Amniotic epithelial cell (primary cell): ENCODE measurements around a stretch of chr15.

- RRBS: no CpG with 5 or more reads among the region's 3 CpGs
These were observed 35.9 kb downstream of the SEMA6D start for GRCh38 chr15:47753193-47753701.

DNA sequence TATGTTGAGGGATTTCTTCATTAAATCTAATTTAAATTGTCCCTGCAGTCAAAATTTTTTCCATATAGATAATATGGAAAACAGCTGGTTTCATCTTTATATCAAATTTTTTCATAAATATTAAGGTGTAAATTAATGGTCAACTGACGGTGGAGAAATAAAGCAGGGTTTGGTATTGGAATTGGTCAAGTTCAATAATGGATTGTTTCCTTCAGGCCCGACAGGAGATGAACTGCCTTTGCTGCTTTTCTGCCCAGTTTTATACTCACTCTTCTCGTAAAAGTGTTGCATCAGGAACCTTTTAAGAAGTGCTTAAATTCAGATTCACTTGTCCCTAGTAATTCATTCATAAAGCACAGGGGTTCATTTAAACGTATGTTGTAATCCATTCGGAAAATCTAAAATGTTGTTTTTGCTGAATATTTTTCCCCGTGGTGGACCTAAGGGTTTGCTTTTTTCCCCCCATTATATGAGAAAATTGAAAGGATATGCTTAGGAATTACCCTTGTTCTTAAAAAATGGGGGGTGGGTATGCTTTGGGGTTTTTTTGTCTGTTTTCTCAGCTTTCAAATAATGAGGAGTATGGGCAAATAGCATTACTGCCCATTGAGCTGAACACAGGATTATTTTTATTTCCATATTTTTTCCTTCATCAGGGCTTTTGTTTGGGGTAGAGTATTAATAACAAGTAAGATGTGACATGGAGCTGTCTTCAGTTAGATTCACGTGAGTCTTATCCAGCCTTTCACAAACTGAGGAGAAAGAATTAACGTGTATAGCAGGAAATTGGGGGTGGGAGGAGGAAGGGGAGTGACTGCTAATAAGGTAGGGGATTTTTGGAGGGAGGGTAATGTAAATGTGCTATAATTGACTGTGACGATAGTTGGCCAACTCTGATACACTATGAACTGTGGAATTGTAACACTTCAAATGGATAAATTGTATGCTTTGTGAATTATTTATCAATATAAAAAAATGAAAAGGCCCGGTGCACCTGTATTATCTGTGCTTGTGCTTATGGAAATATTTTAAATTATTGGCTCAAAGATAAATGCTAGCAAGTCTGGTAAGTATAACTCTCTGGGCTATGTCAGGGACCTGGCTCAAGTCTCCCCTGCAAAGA, 8.6 kb downstream of the DUT start:
- RRBS: no CpG with 5 or more reads among the region's 10 CpGs

DNA sequence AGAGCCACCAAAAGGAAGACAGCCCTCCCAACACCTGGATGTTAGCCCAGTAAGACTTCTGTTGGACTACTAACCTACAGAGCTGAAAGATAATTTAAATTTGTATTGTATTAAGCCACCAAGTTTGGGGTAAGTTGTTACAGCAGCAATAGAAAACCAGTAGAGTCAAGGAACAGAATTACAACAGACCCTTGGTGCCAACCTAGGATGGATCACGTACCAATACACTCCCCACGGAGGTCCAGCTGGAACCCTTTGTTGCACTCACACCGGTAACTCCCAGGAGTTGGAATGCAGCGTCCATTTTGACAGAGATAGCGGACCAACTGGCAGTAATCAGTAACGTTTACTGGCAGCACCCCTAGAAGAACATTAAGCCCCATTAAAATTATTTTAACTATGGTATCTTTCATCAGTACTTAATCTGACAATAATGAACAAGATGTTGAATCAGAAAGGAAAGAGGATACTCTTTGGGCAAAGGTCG, 130.3 kb downstream of the FBN1 start:
- RRBS: no CpG with 5 or more reads among the region's 7 CpGs

- RRBS: 1% methylated on average over 17 of the region's 74 CpGs
These were observed 1.0 kb downstream of the FBN1 start for GRCh38 chr15:48644116-48645204.

GRCh38 chr15:48790649-48791050, 20.2 kb downstream of the CEP152 start:
- RRBS: no CpG with 5 or more reads among the region's 9 CpGs

- RRBS: no CpG with 5 or more reads among the region's 6 CpGs
These were observed 13.0 kb downstream of the CEP152 start for GRCh38 chr15:48797828-48798307.

DNA sequence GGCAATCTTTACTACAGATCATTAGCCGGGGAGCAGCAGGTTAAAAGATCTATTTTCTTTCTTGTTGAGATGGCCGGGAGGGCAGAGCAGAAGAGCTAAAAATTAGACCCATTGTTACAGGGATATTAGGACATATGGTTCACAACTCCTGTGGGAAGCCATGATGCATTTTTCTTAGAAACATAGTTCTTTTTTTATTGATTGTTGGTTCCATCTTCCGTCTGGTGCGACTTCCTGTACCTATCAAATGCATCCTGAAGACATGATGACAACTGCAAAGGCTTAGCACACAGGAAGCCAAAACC, 337 bp upstream of the SHC4 start:
- RRBS: no CpG with 5 or more reads among the region's 4 CpGs

DNA sequence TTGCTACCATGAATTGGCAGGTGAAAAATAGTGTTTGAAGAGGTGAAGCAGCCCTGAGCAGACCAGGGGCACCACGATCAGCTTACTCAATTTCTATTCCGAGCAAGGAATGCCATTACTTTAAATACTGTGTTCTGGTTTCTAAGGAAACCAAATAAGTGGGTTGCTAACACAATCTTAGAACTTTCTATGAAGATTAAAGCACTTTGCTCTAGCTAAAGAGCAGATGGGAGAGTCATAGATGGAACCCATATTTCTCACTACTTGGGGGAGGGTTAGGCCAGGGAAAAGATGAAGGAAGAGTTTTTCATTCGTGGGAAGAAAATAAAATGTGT, 21.3 kb upstream of the SHC4 start:
- RRBS: no CpG with 5 or more reads among the region's 3 CpGs

DNA sequence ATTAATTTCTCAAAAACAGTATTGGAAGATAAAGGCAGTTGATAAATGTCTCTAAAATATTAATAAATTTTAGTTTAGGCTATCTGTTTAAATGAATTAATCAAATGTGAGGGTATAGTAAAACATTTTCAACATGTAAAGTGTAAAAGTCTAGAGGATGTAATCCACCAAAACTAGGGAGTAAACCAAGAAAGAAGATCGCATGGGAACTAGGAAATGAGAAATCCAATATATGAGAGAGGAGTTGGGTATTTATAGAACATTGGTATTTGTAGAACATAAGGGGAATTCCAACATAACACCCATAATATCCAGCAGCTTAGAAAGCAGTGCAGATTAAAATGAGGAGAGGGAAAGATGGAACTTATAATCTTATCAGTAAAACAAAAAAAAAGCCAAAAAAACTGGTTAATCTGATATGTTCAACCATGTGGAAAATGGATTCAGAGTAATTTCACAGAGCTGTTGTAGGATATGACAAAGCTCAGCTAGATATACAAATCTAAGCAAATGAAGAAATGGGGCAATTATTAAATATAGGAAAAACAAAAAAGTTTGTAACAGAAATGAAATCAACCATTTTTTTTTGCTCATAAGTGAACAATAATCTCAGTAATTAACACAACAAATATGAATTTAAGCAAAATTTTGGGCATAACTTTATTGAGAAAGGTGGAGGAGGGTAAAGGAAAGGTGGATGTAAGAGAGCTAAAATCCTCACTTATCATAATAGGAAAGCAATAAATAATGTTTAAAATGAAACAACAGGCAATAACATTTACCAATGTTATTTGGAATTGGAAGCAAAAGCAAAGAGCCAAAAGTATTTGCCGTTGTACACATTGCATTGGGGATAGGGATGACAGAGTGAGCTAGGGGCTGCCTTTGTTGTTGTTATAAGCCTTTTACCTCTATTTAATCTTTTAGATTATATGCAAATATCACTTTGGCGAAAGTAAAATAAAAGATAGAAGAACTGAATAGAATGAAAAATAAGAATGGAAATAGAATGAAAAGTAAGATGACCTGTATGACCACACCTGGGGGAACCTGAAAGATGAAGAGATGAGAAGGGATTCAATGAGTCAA, 74.8 kb downstream of the GALK2 start:
- RRBS: no CpG with 5 or more reads among the region's 3 CpGs

DNA sequence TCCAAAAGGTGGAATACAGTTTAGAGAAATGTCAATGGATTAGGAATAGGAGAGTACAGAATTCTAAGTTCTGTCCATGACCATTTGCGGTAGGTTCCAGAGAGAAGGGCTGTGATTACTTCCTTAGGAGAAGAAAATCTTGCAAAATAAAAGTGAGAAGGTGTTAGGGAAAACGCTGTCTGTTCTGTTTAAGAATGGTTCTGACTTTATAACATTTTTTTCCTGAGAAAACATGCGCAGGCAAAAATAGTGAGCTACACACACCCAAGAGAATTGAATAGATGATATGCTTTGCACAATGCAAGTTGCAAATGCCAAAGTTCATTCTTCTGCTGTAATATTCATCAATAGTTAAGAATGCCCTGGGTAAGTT, 99.2 kb downstream of the DTWD1 start:
- RRBS: no CpG with 5 or more reads among the region's 3 CpGs

DNA sequence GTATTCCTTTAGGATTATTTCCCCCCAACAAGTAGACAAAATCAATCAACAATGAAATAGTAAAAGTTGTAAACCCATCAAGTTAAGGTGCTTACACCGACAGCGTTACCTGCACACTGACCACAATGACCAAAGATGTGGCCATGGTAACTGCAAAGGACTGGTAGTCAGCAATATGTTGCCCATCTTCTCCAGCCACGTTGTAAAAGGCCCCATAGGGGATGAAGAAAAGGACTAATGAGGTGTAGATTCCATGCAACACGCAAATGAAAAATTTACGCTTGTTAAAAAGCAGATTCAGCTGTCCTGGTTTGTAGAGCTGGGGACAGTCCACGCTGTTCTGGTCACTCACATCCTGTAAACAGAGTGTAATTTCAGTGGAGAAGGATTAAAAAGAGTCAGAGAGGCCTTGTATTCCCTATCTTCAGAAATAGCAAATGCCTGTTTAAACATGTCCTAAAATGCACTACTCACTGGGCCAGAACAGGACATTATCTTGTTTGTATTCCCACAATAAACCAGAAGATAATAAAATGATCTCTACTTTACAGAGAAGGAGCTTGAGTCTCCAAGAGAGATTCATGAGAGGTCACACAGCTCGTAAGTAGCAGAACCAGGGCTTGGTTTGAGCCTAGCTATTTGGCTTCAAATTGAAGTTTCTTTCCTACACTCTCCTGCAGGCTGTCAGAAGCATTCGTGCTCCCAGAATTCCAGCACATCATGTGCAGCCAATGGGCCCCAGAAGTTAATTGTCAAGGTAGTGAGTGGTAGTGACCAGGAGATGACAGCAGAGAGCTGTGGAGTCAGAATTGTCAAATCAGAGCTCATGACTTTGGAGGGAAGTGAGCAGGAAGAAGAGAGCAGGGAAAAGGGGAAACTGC, 242.6 kb downstream of the ATP8B4 start:
- RRBS: no CpG with 5 or more reads among the region's 8 CpGs

DNA sequence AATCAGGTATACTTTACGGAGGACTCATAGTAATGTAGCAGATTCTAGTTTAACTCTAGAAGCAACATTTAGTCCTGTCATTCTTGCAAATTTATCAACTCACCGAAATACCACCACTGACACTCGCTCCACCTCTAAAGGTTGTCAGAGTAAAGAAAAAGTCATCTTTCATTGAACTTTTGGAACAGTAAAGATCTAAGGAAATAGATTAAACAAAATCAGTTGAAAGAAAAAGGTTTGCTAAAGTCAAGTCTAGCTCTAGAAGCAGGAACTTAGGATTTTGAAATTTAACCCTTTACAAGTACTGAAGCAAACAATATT, 8.8 kb downstream of the ATP8B4 start:
- RRBS: no CpG with 5 or more reads among the region's 3 CpGs

DNA sequence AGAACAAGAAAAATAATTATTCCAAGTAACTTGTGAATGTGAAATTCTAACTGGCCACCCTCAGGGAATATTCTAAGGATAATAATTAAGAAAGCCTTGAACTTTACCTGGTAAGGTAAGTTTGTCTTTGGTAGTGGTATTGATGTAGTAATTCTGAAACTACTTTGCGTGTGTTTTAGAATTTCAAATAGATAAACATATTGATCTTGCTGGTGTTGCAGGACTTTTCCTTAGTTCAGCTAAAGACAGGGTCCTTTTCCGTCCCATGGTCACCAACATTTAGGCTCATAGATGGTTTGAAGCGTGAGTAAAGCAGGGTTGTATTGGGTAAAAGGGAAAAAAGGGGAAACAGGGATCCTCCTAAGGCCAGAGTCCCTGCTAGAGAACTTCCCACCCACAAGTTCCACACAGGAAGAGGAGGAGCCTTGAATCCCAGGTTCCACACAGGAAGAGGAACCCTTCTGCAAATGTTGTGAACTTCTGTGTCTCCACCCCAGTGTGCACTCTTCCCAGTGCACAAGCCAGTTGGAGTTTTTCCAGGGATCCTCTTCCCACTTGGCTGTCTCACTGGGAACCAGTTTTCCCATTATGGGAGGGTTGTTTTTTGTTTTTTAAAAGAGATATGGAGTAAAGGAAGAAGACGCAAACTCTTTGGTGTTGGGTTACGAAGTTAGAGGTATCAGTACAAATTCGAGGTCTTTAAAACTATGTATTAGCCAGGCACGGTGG, 27.6 kb upstream of the ATP8B4 start:
- RRBS: no CpG with 5 or more reads among the region's 7 CpGs

GRCh38 chr15:50184895-50185408, 3.0 kb downstream of the SLC27A2 start:
- RRBS: no CpG with 5 or more reads among the region's 3 CpGs

DNA sequence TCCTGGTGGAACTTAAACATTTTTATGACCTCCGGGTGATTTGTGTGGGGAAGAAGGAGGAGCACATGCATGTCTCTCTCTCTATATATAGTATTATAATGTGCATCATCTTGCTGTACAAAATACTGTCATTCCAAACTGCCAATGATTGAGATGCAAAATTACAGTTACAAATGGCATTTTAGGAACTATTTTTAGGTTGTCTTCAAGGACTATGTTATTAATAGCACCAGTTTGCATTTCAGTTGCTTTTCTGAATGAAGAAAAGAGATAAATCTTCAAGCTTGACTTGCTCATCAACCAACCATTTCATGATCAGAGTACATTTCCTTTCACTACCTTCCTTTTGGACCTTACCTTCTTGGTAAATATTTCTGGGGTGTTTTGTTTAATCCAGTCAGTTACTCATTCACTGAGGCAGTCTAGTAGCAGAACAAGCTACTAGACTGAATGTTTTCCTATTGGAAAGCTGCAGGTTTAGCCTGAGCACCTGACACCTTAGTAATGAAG, 8.1 kb downstream of the SLC27A2 start:
- RRBS: no CpG with 5 or more reads among the region's 1 CpG

DNA sequence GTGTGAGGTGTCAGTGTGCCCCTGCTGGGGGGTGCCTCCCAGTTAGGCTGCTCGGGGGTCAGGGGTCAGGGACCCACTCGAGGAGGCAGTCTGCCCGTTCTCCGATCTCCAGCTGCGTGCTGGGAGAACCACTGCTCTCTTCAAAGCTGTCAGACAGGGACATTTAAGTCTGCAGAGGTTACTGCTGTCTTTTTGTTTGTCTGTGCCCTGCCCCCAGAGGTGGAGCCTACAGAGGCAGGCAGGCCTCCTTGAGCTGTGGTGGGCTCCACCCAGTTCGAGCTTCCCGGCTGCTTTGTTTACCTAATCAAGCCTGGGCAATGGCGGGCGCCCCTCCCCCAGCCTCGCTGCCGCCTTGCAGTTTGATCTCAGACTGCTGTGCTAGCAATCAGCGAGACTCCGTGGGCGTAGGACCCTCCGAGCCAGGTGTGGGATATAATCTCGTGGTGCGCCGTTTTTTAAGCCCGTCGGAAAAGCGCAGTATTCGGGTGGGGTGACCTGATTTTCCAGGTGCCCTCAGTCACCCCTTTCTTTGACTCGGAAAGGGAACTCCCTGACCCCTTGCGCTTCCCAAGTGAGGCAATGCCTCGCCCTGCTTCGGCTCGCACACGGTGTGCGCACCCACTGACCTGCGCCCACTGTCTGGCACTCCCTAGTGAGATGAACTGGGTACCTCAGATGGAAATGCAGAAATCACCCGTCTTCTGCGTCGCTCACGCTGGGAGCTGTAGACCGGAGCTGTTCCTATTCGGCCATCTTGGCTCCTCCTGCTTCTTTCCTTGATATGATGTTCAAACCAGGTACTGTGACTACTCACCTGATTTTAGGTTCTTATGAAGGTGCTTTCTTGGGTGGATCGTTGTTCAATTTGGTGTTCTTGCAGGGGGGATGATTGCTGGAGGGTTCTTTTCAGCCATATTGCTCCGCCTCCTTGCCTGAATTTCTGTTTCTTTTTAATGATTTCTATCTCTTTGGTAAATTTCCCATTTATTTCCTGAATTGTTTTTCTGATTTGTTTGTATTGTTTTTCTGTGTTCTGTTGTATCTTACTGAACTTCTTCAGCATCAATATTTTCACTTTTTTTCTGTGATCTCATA, 57.5 kb downstream of the TNFAIP8L3 start:
- RRBS: no CpG with 5 or more reads among the region's 38 CpGs

DNA sequence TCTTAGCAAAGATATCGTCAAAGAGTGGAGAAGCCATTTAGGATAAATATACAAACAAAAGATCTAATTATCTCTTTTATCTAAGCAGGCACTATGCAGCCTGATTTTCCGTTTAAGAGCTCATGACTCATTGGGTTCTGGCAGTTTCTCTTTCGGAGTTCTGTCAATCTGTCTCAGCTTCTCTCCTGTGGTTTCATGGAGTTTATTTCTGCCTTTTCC, 68.4 kb upstream of the TNFAIP8L3 start:
- RRBS: no CpG with 5 or more reads among the region's 3 CpGs

- RRBS: no CpG with 5 or more reads among the region's 35 CpGs
These were observed 71.7 kb downstream of the CYP19A1 start for GRCh38 chr15:51266420-51267429.

DNA sequence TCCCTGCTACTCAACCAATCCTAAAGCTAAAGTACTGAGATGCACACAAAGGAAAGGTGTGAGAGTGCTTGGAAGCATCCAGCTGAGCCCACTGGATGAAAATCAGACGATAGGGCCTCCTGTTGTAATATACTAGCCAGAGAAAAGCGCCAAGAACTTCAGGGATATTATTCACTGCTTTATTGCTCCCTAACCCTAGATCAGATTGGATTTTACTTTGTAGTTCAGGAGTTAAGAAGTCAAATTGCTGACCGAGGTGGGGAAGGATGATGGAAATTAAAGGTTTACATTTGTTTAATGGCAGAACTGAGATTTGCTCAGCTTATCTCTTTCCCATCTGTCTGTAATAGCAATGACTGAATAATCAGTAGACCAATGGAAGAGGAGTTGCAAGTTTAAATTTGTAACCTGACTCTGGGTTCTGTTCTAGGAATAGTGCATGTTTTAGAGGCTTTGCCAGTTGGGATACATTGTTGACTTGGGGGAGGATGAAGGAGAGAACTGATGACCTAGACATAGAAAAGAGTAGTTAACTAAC, 16.5 kb upstream of the TMOD3 start:
- RRBS: no CpG with 5 or more reads among the region's 3 CpGs

- RRBS: no CpG with 5 or more reads among the region's 7 CpGs
These were observed 2.0 kb downstream of the MAPK6 start for GRCh38 chr15:52020739-52021740.